Measurements from ENCODE around the genes MMP13, DCUN1D5, KBTBD3, SLN and NPAT.

- RRBS: no CpG with 5 or more reads among the region's 10 CpGs
Measured at GRCh38 chr11:102552314-102553019, 21.9 kb upstream of the MMP7 start.

GRCh38 chr11:102831262-102832001 lies 12.0 kb downstream of the MMP3 start:
- RRBS: no CpG with 5 or more reads among the region's 33 CpGs

GRCh38 chr11:102955498-102955841 lies at the start of gene MMP13:
MMP13 (minus strand) TSS chr11:102955732.
- RRBS: no CpG with 5 or more reads among the region's 5 CpGs

- RRBS: no CpG with 5 or more reads among the region's 3 CpGs
Measured at GRCh38 chr11:103056203-103056728, 35.7 kb downstream of the DCUN1D5 start.

GRCh38 chr11:103091705-103092728 lies at the start of gene DCUN1D5:
DCUN1D5 (minus strand) TSS chr11:103092160.
- RRBS: 2% methylated on average over 12 of the region's 59 CpGs

- RRBS: no CpG with 5 or more reads among the region's 1 CpG
Measured at GRCh38 chr11:105025359-105025855, 2.4 kb upstream of the CASP5 start.

GRCh38 chr11:105033180-105033894 lies 1.6 kb downstream of the CASP1 start:
- RRBS: no CpG with 5 or more reads among the region's 4 CpGs

- RRBS: no CpG with 5 or more reads among the region's 41 CpGs
Measured at GRCh38 chr11:106076448-106077498, at the start of gene KBTBD3. KBTBD3 (minus strand) TSS chr11:106077347.

DNA sequence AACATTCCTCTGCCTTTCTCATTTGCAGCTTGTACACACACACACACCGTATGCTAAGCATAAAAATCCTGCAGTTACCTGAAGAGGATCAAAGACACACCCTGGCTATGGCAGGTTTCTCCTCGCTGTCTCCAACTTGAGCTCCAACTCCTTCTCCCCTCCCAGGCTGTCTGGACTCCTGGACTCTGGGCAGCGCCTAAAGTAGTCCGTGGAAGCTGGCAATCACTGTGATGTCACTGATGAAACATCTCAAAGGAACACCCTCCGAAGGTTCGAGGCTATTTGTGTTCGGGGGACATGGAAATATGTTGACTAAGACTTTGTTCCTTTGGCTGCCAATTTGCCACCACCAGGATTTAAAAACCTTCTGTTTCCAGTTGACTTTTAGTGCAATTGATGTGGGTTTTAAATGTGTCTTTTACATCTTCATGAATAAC lies at the start of gene SLN:
Gene SLN, minus strand, starts transcription at position 172 of the 437 bp plus-strand sequence.
- RRBS: no CpG with 5 or more reads among the region's 7 CpGs

DNA sequence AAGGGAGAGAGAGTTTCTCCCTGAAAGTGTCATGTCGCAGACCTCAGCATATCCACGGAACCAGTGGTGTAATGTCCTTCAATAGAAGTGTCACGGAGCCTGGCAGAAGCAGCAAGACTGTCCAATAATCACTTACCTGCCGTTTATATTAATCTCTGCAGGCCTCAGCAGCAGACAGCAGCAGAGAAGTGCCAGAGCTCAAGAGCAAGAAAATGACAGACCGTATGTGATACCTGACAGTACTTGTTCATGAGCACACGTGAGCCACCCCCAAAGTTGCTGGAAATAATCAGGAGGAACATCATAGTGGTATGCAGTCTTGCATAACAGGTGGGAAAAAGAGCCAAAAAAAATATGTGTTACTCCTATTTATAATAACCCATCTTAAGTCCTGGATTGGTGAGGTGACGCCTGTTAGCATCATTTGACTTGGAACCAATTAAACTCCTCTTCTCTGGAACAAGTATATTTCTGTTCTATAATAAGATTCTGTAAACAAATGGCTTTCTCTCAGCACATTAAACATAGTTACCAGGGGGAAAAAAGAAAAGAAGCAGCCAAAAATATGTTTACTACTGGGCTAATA lies 7.7 kb upstream of the SLN start:
- RRBS: no CpG with 5 or more reads among the region's 7 CpGs

DNA sequence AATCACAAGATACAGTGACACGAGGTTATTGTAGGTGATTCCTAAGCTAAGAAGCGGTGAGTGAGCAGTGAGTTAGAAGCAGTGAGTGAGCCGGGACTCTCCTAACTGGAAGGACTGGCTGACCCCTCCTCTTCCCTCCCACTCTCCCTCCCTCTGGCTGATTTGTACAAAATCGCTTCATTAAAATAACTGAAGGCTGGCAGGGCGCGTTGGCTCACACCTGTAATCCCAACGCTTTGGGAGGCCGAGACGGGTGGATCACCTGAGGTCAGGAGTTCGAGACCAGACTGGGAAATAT lies 468 bp upstream of the SLC35F2 start:
- RRBS: no CpG with 5 or more reads among the region's 10 CpGs

- RRBS: no CpG with 5 or more reads among the region's 30 CpGs
Measured at GRCh38 chr11:108222504-108222852, at the start of gene NPAT. NPAT (minus strand) TSS chr11:108222638.

- RRBS: no CpG with 5 or more reads among the region's 9 CpGs
Measured at GRCh38 chr11:108225684-108226419, 3.0 kb downstream of the ATM start.

DNA sequence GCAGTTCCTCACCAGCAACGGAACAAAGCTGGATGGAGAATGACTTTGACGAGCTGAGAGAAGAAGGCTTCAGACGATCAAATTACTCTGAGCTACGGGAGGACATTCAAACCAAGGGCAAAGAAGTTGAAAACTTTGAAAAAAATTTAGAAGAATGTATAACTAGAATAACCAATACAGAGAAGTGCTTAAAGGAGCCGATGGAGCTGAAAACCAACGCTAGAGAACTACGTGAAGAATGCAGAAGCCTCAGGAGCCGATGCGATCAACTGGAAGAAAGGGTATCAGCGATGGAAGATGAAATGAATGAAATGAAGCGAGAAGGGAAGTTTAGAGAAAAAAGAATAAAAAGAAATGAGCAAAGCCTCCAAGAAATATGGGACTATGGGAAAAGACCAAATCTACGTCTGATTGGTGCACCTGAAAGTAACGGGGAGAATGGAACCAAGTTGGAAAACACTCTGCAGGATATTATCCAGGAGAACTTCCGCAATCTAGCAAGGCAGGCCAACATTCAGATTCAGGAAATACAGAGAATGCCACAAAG lies 38.8 kb downstream of the ATM start:
- RRBS: no CpG with 5 or more reads among the region's 14 CpGs

GRCh38 chr11:108572252-108572483 lies 21.4 kb downstream of the EXPH5 start:
- RRBS: no CpG with 5 or more reads among the region's 2 CpGs

DNA sequence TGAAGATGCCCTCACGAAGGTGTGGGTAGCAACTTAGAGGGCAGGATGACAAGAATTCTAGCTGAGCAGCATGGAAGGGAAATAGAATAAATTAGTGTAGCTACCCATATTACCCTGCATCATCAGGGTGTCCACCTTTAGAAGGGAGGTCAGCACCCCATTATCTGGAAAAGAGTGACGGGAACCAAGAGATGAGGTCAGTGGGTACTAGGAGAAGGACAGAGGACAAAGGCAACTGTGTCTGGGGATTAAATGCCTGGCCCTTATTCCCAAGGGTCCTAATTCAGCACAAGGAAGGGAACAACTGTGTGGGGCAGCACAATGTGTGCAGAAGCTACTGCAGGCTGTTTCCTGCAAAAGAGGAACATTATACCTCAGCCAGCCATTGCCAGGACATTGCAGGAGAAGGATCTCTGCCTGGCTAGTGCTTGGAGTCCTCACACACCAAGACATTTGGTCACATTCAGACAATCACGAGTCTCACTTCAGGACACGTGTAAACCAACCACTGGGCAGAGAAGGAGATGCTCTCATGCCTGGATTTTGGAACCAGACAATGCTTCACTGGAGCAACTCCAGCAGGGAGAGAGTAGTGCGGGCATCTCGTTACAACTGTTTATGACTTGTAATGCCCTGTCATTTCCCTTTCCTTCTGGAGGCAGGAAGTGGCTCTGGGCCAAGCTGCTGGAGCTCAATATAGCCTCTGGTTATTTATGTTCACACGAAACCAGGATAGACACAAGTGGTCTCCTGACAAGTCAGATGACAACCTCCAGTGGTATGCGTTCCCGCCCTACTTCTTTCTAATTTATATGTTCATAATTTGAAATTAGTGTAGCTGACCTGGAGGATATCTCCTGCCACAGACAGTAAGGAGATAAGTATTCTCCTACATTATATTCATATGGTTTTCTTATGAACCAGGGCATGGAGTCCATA lies 24.0 kb upstream of the ZC3H12C start:
- RRBS: no CpG with 5 or more reads among the region's 9 CpGs

DNA sequence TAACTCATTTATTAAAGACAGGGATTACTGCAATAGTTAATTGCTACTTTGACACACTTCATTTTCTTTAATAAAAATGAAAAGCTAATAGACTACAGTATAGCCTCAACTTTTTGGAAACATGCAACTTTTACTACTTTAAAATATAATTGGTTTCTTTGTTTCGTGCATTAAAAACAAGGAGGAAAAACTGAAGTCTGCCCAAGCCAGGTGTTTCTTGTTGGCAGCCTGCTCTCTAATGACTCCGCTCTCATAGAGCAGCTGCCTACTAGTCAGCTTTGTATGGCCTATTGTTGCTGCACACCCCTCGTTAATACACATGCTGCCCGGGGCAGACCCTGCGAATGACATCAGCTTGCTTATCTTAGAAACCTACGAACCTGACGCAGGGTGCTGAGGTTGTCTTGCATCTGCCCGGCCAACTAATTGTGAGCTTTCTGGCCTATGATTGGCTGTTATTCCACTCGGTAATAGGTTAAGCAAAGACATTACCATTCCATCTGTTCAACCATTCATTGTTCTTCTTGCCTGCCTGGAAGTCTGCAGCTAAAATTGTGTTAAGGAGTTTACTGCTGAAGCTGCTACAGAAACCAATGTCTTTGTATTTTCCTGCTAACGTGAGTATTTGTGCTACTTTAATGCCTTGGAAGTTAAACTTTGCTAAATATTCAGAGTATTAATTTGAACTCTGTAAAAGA lies 37.4 kb downstream of the ZC3H12C start:
- RRBS: 96% methylated on average over 4 of the region's 10 CpGs

DNA sequence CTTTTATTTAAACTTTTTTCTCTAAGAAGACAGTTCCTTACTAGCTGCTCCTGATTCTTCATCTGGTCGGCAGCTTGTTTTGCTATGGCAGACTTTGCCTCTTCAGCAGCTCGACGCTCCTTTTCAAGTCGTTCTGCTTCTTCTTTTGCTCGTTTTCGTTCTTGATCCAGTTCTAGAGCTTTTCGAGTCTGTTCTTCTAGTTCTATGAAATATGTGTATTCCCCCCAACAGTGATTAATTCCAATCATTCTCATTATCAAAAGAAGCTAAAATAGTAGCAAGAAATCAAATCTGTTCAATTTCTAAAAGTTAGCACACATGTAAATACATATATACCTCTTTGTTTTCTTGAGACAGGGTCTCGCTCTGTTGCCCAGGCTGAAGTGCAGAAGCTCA lies 59.0 kb downstream of the RDX start:
- RRBS: no CpG with 5 or more reads among the region's 8 CpGs

DNA sequence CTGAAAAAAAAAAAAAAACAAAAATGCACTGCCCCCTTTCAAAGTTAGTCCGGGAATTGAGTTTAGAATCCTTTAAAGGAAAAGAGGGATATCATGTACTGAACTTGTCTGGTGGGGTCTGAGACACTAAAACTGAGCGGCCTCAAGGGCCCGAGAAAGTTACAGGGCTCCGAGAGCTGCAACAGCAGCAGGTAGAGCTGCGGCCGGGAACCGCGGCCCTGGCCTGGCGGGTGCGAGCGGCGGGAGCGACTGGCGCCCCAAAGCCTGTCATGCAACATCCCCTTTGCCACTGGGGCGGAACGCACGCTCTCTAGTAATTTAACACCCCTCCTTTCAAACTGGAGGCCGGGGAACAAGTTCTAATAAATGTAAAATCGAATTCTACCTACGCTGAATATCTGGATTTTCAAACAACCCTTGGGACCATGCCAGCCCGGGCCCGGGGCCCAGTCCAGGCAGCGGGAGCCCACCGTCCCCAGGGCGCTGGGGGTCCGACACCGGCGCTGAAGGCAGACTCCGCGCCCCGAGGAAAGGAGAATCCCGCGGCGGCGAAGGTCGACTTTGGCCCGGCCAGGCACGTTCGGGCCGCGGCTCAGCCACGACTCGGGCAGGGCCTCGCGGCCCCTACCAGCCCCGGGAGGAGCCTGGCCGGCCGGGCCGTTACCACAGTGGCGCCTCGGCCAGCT lies 631 bp downstream of the RDX start:
- RRBS: 1% methylated on average over 32 of the region's 51 CpGs

DNA sequence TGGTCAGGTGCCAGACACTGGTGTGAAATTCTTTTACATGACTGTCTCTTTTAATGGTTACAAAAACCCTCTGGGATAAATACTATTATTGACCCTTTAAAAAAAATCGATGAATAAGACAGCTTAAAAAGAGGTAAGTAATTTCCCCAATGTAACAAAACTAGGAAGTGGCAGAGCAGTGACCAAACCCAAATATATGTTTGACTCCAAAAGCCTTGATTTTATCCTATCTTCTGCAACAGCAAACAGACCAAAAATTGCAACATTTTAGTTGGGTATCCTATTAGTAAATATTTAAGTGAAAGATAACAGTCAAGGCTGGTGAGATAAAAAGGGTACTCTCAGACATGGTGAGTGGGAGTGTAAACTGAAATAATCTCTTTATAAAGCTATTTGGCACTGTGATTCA lies 1.8 kb upstream of the RDX start:
- RRBS: no CpG with 5 or more reads among the region's 1 CpG